Mammary epithelial cell (primary cell): ENCODE measurements around the genes C16orf78 and BRD7.

DNA sequence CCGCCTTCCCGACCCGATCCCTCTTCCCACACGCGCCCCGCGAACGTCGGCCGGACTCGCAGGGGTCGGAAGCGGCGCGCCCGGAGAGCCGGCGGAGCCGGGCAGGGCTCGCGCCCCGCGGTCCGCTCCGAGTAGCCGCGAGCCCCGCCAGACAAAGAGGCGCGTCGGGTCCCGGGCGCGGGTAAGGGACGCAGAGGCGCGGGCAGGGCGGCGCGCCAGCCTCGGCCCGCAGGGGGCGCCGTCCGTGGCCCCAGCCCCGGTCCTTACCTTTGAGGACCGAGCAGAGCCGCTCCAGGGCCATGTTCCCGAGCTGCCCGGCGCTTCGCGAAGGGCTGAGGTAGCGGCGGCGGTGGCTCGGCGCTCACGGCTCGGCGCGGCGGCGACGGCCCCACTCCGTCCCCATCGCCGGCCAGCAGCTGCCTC, 422 bp downstream of the NETO2 start:
- CAGE, long polyA plus RNA, result no peak
- RRBS, result under 1% methylated on average over 49 of the region's 68 CpGs

GRCh38 chr16:48238054-48238425, 6.1 kb upstream of the LONP2 start:
- CAGE, long polyA plus RNA, result no peak

DNA sequence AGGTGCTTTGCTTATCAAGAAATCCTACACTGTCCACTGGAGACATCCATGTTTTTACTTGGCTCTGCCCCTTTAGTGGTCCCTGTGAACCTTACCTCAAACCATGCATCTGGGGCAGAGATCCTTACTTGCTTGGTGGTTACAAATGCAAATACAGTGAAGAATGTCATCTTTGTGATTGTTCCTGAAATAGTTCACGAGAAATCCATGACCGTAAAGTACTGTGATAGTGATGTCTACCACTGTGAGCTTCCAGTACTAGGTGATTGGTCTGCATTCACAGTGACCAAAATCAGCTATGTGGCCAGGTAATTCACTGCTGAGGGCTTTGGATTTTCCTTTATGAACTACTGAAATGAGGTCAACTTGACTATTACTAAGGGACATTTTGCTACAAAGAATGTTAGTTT, 29.3 kb downstream of the SIAH1 start:
- CAGE, long polyA plus RNA, result no peak
- RRBS, result no CpG with 5 or more reads among the region's 2 CpGs

DNA sequence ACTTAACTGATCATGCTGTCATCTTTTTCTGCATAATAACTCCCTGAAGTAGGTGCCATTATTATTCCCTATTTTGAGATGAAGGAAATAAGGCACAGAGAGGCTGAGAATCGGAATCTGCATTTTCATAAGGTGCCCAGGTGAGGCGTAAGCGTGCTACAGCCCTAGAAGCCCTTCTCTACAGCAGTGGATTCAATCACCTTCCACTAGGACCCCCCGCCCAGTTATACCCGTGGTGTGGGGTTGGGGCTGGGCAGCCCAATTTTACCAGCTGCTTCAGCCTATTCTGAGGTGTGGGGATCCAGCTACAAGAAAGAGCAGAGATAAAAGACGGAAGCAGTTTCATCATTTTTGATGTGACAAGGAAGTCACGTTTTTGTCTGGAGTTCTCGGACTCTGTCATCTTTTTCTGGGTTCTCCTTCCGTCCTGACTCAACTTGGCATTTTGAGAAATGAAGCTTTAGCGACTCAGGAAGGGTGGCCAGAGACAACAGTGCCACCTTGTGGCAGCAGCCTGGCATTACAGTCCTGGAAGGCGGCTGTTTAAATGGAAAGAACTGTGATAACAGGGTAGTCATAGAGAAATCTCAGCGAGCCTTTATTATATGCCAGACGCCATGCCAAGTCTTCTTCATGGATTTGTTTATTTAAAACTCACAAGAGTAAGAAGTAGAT, 20.3 kb upstream of the N4BP1 start:
- CAGE, long polyA plus RNA, result no peak
- RRBS, result no CpG with 5 or more reads among the region's 13 CpGs

DNA sequence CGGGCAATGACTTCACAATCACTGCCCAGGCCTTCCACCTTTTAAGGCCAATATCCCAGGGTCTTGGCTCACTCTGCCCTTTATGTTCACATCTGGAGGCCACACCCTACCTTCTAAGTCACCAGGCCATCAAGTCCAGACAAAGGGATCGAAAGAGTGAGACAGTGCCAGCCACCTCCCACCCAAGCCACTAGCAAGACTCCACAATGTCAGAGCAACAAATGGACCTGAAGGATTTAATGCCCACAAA, at the start of gene C16orf78:
Gene C16orf78, plus strand, starts transcription at position 71 of the 250 bp plus-strand sequence.
- CAGE, long polyA plus RNA, result no peak
- RRBS, result no CpG with 5 or more reads among the region's 2 CpGs

DNA sequence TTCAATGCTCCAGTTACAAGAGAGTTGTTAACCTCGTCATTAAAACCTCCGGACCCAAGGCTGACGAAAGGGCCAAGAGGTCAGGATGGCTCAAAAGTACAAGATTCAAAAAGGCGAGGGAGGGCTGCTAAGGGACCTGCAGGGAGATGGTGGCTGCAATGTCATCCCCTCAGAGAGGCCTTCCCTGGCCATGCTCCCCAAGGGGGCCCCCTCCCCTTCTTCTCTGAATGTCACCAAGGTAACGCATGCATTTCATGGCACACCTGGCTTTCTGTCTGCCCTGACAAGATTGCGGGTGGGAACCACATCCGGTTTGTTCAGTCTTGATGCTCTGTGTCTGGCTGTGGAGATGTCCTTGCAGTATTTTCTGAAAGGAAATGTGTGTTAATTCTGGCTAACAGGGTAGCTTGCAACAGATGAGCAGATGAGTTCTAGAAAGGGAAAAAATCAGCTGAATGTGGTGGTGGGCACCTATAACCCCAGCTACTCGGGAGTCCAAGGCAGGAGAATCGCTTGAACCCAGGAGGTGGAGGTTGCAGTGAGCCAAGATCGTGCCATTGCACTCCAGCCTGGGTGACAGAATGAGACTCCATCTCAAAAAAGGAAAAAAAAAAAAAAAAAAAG, 90.0 kb downstream of the C16orf78 start:
- CAGE, long polyA plus RNA, result no peak
- RRBS, result no CpG with 5 or more reads among the region's 10 CpGs

- CAGE, long polyA plus RNA, result no peak
- RRBS, result 4% methylated on average over 5 of the region's 29 CpGs
These were observed 110.7 kb downstream of the C16orf78 start for GRCh38 chr16:49484126-49484898.

- CAGE, long polyA plus RNA, result no peak
- RRBS, result no CpG with 5 or more reads among the region's 41 CpGs
These were observed 217.7 kb downstream of the ZNF423 start for GRCh38 chr16:49638022-49638769.

DNA sequence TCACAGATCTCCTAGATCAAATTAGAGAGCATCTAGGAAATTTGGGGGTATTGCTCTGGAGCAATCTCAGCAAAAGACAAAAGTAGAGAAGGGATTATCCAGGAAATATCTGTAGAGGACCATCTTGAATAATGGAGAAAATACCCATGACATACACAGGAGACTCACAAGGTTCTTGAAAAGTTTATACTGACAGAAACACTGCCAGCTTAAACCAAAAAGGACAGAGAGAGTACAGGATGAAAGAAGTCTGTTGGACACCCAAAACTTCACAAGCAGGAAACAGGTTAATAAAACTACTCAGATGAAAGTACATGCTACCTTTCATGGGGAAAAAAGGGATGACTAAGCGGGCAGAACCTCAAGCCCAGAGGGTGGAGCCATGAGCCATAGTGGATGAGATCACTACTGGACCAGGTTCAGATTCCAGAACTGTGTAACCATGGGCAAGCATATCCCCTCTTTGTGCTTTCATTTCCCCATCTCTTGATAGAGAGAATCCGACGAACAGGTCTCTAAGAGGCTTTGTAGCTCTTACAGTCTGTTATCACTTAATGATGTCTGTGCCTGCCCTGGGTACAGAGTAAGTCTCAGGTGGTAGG, 207.0 kb downstream of the ZNF423 start:
- CAGE, long polyA plus RNA, result no peak
- RRBS, result no CpG with 5 or more reads among the region's 3 CpGs

DNA sequence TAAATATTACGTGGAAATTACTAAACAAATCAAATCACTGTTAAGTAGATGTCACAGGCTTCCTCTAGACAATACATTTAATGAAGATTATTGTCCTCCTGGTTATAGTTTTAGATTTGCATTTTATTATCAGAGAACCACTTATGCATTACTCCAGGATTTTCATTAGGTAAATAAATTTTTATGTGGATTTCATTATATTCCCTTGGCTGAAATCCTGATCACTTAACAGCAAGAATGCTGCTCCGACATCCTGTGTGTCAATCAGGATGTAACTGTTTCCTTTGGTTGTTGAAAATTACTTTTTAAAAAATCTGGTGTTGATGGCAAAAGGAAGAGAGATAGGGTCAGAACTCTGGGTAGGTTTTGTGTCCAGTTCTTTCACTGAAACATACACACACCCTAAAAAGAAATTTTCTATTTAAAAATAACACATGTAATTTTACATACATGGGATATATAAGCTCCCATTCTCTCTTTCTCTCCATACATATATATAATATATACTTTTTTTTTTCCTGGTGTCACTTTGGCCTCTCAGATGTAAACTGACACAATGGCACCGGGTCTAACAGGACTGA, 30.9 kb downstream of the ZNF423 start:
- CAGE, long polyA plus RNA, result no peak
- RRBS, result no CpG with 5 or more reads among the region's 3 CpGs

GRCh38 chr16:49986288-49987058, 38.6 kb upstream of the CNEP1R1 start:
- CAGE, long polyA plus RNA, result no peak
- RRBS, result no CpG with 5 or more reads among the region's 20 CpGs

DNA sequence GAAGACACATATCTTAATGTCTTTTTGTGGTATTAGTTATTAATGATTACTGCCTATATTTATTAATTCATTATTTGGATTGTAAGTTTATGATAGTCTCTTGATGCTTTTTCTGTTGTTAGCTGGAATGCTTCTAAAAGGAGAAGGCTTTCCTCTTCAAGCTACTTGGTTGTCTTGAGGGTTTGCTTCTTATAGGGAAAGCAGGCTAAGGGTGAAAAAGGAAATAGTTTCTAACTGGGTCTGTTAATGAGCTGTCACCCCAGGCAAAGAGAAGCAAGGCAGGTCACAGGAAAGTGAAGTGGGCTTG, 16.3 kb downstream of the TENT4B start:
- CAGE, long polyA plus RNA, result no peak

DNA sequence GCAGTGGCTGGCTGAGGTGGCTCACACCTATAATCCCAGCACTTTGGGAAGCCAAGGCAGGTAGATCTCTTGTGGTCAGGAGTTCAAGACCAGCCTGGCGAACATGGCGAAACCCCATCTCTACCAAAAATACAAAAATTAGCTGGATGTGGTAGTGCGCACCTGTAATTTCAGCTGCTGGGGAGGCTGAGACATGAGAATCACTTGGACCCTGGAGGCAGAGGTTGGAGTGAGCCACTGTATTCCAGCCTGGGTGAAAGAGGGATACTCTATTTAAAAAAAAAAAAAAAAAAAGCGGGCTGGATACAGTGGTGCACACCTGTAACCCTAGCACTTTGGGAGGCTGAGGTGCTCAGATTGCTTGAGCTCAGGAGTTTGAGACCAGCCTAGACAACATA, 48.4 kb downstream of the TENT4B start:
- CAGE, long polyA plus RNA, result no peak
- RRBS, result no CpG with 5 or more reads among the region's 4 CpGs

DNA sequence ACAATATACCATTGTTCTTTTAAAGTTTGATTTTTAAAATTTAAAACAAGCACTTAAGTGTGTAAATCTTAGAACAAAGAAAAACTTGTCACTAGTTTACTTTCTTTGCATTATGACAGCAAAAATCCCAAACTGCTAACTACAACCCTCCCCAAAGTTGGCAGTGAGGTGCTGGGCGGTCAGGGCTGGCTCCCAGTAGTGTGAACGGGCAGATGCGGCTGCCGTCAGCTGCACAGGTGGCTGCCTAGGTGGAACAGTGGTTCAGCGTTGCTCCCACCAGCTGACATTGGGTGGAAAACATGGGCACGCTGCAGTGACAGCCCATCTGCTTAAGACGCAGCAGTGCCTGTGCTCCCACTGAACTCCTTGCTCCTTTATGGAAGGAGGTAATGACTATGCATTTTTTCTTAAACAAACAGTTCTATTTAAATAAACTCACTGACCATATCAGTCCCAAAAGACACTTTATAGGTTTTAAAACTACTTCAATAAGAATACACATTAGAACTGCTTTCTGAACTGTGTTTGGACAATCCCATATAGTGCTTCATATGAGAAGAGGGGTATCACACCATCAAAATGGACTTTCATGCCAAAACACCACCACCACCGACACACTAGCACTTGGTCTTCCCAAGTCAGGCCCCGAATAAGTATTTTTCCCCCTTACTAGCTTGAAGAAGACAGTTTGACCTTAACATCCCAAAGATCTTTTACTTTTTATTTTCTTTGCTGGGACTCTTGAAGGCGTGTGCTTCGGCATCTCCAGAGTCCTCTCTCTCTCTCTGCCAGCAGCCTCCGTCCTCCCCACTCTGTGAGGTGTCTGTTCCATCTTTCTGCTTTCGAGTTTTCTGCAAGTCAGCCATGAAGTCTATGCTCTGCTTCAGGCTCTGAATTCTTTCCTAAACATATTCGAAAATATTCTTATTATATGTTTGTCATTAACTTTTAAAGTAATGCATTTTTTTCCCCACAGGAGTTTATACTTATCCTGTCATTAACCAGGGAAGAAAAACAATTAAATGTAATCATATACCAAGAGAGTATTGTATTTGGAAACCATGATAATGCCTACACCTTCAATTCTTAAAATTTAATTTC, 34.4 kb downstream of the BRD7 start:
- CAGE, long polyA plus RNA, result no peak
- RRBS, result no CpG with 5 or more reads among the region's 14 CpGs

GRCh38 chr16:50368564-50369233, at the start of gene BRD7:
TSS of gene BRD7 (minus strand) at chr16:50368988.
- CAGE, long polyA plus RNA, result no peak
- RRBS, result 2% methylated on average over 41 of the region's 90 CpGs

DNA sequence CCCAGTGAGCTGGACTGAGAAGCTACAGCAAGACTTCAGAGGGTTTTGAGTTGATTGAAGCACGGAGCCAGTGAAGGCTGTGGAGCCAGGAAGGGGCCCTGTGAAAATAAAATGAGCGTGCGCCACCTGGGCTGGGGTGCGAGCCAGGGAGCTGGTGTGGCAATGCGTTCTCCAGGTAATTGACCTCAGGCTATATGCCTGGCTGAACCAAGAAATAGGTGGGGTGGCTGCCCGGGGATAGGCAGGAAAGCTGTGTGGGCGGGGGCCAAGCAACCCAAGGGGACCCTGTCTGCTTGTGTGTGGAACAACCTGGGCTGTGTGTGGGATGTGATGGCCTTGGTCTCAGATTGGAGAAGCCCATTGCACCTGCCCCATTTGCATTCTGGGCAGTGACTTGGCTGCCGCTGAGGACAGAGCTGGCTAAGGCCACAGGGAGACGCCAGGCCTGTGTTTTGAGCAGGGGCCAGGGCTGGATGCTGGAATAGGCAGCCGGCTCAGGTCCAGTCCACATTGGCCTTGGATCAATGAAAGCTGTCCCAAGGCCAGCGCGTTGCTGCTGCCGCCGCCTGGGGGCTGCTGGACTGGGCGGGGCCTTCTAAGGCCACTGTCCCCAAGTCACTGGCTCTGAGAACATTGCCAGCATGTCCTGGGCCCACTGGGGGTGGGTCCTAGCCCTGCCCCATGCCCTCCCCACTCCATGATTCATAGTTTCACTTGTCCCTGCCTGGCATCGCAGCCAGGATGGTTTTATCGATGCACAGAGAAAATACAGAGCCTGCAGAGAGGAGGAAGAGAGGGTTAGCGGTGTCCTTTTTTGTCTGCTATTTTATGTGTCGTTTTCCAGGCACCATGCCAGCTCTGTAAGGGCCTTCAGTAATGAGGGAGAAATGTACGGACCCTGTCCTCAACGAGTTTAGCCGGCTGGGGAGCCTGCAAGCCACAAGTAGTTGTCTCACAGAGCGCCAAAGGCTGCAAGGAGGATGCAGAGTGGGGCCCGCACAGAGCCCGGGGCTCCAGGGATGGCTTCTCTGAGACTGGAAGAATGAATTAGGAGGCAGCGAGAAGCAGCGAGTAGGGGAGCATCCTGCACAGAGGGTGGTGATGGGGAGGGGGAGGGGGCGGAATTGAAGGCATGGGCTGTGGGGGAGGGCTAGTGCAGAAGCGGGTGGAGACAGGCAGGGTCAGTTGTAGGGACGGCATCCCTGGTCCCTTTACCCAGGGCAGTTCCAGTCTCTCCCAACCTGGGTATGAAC, 43.9 kb downstream of the NKD1 start:
- CAGE, long polyA plus RNA, result no peak
- RRBS, result 3% methylated on average over 3 of the region's 30 CpGs

DNA sequence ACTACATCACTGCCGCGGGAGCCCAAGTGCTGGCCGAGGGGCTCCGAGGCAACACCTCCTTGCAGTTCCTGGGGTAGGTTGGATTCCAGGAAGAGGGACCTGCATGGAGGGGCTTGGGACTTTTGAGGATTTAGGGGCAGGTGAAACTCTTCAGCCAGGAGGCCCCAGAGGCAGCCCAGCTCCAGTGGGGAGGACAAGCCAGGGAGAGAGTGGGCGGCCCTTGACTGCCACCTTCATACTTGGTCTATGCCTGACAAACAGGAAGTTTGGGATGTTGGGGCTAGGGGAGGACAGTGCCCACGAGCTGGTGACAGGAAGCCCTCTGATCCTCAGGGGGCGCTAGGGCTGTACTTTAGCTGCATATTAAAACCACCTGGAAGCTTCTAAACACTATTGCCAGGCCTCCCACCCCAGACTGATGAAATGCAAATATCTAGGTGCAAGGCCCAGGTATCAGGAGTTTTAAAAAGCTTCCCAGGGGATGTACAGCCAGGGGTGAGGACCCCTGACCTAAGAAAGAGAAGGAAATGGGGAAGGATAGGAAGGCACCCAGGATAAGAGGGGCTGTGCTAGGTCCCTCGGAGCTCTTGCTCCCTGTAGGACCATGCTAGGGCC, 21.8 kb upstream of the CYLD start:
- CAGE, long polyA plus RNA, result no peak
- RRBS, result no CpG with 5 or more reads among the region's 8 CpGs

DNA sequence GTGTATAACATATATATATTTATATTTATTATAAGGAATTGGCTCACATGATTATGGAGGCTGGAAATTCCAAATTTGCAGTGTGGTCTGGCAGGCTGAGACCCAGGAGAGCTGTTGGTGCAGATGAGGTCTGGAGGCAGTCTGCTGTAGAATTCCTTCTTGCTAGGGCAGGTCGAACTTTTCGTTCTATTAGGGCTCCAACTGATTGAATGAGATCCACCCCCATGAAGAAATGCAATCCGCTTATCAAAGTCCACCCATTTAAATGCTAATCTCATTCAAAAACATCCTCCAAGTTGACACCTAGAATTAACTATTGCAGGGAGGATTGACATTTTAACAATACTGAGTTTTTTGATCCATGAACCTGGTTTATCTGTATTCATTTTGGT, 85.0 kb downstream of the CYLD start:
- CAGE, long polyA plus RNA, result no peak
- RRBS, result no CpG with 5 or more reads among the region's 3 CpGs

DNA sequence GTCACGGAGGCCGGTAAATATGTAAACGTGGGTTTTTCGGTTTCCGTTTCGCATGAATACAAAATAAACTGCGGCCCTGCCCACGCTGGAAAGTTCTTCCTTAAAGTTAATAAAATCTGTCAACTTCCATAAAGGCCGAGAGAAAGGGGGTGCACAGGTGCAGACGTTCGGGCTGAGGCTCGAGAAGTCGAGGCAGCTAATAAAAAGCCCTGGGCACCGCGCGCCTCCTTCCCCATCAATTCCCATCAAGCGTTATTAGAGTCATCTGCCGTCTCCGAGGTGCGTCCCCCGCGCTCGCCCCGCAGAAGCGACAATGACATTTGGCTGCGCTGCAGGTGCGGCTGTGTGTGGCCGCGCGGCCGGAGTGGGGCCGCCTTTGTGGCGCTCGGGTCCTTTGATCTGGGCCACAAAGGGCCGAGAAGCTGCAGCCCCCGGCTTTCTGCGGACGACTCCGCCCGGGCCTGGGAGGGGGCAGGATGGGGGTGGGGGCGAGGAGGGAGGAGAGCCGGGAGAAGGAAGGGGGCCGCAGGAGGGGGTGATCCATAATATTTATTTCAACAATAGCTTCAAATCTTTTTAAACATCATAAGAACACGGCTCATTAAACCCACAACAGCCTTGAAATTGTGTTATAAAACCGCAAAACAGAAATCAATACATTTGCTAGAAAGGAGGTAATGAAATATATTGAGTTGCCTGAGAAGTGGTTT, 37.3 kb downstream of the SALL1 start:
- CAGE, long polyA plus RNA, result no peak
- RRBS, result 2% methylated on average over 8 of the region's 45 CpGs

DNA sequence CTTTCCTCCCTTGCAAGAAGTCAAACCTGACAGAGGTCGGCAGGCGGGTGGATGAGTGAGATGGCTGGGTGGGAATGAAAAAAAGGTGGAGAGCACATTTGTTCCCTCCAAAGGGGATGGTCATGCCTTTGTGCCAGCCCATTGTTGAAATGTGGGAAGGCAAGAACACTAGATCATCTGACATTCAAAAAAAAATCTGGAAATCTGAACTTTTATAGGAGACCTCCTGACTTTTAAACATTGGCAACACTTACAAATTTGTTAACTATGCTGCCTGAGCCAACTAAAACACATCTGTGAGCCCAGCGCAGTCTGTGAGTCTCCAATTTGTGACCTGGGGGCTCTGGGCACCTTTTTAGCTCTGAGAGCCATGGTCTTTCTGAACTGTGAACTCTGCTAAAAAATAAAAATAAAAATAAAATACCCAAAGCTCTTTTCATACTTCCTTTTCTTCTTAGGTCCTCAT, 24.8 kb downstream of the SALL1 start:
- CAGE, long polyA plus RNA, result no peak
- RRBS, result no CpG with 5 or more reads among the region's 3 CpGs